Measurements from ENCODE around the genes NUDT5 and CAMK1D.

DNA sequence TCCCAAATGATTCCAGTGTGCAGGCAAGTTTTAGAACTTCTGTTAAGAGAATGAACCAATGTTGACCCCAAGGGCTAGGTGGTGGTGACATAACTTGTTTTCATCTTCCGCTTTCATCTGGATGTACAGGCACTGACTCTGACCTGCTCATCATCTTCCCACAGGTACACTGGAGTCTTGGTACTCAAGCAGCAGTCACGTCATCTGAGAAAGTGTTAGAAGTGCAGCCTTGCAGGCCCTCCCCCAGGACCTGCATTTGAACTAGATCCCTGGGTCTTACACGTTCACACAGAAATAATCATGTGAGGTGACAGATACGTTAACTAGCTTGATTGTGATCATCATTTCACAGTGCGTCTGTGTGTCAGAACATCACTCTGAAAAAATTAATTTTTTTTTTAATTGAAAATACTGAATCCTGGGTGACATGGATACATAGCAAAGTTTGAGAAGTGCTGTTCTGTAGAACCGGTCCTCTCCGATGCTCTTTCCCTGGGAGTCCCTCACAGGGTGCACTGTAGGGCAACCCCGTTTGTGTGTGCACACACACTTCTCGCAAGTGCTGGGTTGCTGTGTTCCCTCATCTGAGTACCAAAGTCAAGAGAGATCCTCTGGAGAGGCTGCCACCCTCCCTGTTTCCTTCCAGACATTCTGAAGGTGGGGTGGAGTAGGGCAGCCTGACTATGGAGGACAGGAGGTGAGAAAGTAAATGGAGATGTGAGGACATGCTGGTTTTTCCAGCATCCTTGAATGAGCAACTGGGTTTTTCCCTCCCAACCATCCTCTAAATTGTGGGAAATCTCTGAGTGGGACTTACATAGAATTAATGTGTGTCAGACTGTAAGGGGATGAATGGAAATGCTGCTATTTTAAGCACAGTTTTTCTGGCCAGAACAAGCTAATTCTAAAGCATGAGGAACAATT, 212.5 kb downstream of the CELF2 start:
- PRO-cap, result no peak

GRCh38 chr10:11230971-11231709, 213.5 kb downstream of the CELF2 start:
- PRO-cap, result no peak

- PRO-cap, result no peak
Measured at GRCh38 chr10:11246430-11247073, 228.9 kb downstream of the CELF2 start.

DNA sequence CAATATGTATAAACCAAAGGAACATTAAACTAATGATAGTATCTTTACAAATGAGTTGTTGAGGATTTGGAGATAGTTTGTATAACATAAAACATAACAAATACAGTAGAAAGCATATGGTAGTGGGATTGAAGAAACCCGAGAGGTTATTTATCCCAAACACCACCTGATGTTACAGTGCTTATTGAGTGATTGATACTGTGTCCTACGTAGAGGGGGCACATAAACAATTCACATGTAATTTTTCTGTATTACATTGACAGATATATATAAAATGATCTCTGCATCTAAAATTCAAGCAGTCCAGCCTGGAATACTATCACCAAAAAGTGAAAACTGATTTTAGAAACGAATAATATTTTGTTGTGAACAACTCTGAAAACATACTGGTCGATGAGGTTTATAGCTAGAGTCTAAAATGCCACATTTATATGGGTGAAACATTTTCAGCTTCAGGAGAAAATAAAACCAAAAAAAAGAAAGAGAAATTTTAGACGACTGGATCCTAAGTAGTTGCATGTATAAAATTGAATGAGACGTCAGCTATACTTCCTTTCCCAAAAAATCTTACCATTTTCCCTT, 260.1 kb downstream of the CELF2 start:
- PRO-cap, result no peak

- PRO-cap, result no peak
Measured at GRCh38 chr10:11284575-11285582, 267.2 kb downstream of the CELF2 start.

DNA sequence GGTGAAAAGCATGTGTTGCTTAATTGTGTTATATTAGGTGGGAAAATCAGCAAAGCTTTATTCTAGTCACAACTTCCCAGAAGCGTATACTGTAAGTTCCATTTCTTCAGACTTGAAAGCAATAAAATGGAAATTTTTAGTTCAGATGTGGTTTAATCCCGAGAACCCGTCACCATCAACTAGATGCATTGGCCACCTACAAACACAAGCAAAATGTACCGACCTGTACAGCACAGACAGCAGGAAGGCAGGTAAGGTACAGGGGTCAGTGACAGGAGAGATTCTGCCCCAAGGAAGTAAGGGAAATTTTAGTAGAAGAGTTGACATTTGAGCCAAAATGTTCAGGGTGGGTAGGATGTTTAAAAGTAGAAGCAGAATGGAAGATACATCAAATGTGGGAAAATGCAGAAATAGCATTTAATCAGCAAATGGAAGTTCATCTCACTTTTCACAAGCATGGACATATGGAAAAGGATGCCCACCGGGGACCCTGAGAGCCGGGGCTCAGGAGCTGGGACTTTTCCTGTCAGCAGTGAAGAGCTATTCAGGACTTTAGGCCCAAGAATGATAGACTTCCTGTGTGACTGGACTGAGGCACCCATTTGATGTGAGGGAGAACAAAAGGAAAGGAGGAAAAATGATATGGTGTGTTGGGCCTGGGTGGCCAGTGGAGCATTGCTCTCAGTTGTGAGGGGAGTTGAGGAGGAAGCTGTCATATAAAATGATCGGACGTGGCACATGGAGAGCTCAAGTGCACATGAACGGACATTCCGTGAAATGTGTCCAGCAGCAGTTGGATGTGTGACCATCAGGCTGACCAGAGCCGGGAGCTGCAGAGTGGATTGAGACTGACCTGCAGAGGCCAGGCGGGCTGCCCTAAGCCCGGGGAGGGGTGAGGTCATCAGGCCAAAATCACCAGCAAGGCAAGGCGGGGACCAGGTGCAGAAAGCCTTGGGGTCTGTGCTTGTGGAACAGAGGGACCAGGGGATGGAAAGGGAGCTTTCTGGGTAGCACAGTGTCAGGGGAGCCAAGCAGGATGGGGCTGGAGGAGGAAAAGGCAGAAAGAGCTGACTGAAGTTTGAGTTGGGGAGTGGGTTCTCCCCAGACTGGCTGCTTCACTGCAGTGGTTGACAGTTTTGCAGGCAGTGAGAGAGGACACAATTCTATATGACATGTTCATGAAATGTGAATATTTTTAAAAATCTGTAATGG, 279.2 kb downstream of the CELF2 start:
- PRO-cap, result no peak

DNA sequence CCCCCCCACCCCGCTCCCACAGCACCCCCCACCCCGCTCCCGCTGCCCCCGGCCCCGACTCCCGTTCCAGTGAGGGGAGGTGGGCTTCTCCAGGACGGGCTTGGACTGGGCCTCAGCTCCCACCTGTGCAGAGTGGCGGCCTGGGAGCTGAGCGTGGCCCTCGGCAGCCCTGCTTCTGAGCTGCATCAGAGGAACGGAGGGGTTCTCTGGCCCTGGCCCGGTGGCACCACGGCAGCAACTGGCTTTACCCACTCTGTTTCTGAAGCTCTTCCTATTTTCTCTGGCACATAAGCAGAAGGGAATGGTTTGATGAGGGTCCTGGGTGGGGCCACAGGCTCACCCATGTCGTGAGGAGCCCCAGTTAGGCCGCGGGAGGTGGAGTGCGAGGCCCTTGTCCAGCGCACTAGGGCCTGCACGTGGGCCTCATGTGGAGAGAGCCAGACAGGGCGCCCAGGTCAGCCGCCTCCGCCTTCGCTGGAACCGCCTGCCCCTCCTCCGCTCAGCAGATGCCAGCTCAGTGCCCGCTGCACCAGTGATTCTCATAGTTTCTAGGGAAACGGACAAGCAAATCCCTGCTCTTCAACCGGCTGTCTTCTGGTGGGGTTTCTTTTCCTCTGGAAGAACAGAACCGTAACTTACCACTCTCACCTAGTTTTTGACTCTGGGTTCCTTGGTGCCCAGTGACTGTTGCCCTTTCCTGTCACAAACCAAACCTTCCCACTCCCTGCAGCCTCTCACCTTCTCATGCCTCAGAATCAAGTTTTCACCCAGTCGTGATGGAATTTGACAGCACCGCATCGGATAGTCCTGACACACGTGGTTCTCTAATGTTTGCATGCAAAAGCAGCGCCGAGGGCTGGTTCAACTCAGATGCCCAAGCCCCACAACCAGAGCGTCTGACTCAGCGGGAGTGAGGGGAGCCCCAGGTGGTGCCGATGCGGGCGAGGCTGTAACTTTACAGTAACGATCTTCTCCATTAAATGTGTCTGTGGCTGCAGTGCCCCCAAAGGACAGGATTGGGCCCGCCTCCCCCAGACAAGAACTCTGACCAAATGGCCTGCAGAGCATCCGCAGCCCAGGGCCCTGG, 284.2 kb downstream of the CELF2 start:
- PRO-cap, result no peak

DNA sequence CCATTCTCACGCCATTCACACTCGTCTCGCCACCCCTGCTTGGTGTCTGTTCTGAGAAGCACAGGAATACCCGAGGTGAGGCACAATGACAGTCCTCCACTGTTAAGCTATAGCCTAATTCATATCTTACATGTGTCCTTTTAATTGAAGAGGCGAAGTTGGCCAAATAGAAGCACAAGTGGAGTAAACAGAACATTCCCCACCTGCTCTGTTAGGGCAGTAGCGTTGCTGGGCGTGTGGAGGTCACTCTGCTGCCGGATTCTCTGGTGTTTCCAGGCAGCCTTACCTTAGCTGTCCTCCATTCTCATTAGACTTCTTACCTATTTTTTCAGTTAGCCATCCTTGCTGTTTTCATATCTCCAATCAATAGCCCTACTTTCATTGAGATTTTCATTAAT, 291.8 kb downstream of the USP6NL start:
- PRO-cap, result no peak

GRCh38 chr10:11334744-11335791, 276.4 kb downstream of the USP6NL start:
- PRO-cap, result no peak

DNA sequence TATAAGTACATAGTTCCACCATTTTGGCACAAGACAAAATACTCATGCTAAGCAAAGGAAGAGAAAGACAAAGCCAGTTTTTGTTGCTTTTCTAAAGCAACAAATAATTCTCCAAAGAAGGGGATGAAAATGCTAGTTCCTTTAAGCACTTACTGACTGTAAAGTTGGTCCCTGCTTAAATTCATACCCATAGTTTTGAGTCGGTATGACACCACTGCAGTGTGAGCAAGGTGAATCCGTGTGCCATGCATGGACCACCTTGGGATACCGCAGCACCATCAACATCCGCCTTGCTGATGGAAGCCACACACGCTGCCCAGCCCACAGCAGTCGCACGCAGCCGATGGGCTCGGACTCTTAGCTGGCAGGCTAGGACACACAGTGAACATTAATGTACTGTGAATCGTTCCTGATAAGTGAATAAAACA, 275.6 kb downstream of the USP6NL start:
- PRO-cap, result no peak

GRCh38 chr10:11401726-11402129, 209.7 kb downstream of the USP6NL start:
- PRO-cap, result no peak

- PRO-cap, result no peak
Measured at GRCh38 chr10:11546969-11547666, 64.3 kb downstream of the USP6NL start.

- PRO-cap, result no peak
Measured at GRCh38 chr10:11561346-11561949, 50.0 kb downstream of the USP6NL start.

DNA sequence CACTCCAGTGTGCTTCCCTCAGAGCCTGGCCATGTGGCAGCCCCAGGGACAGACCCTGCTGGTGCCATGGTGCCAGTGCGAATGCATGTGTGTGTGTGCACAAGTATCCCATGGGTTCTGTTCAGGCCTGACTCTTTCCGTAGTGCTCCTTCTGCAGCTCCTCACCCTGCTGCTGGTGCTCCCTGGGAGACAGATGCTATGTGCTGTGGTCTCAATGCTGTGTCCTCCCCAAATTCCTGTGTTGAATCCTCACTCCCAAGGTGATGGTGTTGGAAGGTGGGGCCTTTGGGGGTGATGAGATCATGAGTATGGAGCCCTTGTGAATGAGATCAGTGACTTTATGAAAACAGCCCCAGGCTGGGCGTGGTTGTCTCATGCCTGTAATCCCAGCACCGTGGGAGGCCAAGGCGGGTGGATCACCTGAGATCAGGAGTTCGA, 16.6 kb downstream of the ECHDC3 start:
- PRO-cap, result no peak

DNA sequence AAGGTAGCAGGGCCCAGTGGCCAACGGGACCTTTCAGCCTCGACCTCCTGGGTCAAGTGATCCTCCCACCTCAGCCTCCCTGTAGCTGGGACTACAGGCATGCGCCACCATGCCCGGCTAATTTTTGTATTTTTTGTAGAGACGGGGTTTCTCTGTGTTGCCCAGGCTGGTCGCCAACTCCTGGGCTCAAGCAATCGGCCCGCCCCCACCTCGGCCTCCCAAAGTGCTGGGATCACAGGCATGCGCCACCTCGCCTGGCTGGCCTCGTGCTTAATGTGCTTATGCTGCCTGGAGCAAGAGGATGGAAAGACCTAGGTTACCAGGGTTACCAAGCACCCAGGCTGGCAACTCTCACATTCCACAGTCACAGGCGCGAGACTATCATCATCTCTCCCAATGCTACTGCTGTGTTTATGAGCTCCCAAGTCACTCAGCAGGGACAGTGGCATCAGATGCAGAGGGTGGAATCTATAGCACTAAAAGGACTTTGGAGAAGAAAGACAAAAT, 23.8 kb upstream of the PROSER2 start:
- PRO-cap, result no peak

DNA sequence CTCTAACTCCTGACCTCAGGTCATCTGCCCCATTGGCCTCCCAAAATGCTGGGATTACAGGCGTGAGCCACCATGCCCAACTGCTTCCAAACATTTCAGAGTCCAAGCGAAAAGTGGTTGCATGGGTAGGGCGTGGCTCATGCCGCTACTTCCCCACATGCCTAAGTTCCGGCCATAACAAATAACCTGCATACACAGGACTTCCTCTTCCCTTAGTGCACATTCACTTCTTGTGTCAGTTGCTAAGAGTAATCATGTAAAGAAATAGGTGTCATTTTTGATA, 11.4 kb upstream of the UPF2 start:
- PRO-cap, result no peak

GRCh38 chr10:12195360-12196030, at the start of gene NUDT5:
Gene NUDT5 (minus strand): TSS chr10:12195891.
- PRO-cap, result bidirectional peak, plus-strand start at chr10:12196188, minus-strand start at chr10:12195879

DNA sequence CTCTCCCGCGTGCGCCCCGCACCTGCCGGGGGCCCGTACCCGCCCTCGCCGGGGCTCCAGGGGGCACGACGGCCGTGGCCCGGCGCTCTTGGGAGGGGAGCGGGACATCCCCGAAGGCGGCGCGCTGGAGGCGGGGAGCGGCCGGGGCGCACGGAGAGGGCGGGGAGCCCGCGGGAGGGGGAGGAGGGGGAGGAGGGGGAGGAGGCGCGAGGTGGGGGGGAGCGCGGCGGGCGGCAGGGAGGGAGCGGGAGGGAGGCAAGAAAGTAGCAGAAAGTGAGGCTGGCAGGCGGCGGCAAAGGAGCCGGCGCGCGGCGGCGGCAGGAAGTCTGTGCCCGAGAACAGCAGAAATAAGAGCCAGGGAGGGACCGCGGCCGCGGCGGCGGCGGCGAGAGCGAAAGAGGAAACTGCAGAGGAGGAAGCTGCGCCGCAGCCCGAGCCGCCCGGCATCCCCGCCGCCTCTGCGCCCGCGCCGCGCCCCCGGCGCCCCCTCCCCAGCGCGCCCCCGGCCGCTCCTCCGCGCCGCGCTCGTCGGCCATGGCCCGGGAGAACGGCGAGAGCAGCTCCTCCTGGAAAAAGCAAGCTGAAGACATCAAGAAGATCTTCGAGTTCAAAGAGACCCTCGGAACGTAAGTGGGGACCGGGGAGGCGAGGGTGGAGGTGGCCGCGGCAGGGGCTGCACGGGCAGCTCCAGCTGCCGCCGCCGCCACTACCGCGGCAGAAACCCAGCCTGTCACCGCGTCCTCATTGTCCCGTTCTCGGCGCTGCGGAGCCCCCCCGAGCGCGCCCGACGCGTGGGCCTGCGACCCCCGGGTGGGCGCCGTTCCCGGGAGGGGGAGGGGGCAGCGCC, at the start of gene CAMK1D:
CAMK1D (plus strand) TSS at position 263 of the 847 bp plus-strand sequence.
- PRO-cap, result bidirectional peak, plus-strand start at position 295 of the sequence, minus-strand start at position 88 of the sequence

DNA sequence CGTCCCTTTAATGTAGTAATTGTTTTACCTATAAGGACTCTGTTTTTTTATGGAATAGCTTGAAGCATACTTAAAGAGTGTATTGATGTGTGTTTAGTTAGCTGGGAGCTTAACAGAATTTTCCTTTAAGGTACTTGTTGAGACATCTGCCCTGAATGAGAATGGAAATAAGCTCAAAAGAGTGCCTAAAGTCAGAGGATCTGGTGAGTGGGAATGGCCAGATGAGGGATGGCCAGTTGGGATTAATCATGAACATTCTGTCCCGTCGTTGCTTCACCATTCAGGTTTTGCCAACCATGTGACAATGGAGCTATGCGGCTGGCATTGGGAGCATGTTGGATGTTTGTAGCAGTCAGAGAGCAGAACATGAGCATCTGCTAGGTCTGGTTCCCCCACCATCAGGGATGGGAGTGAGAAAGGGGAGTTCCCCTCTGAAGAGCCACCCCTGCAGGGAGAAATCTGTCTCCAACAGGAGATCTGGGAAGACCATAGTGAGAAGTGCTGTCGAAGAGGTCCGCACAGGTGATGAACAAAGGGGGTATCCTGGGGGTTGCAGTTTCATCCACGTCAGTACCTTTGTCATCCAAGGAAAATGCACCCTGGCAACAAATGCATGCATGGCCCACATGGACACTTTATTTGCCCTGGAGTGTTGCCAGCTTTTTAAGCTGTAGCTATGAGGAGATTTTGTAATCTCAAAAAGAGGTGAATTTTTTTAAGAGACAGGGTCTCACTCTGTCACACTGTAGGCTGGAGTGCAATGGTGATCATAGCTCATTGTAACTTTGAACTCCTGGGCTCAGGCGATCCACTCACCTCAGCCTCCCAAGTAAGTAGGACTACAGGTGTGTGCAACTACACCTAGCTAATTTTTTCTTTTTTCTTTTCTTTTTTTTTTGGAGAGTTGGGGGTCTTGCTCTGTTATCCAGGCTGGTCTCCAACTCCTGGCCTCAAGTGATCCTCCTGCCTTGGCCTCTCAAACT, 190.2 kb downstream of the CAMK1D start:
- PRO-cap, result no peak

- PRO-cap, result no peak
Measured at GRCh38 chr10:12707268-12708051, 294.1 kb downstream of the CCDC3 start.

Data from mesenteric fat pad (tissue), 1 donor.